Measurements from ENCODE around the gene SLC2A1.

GRCh38 chr1:42795575-42795797, 10.7 kb downstream of the TMEM269 start:
- PRO-cap: no peak

GRCh38 chr1:42942930-42943862, 15.5 kb downstream of the SLC2A1 start:
- PRO-cap: no peak

- PRO-cap: no peak
These were observed 12.5 kb downstream of the SLC2A1 start for GRCh38 chr1:42945743-42946979.

DNA sequence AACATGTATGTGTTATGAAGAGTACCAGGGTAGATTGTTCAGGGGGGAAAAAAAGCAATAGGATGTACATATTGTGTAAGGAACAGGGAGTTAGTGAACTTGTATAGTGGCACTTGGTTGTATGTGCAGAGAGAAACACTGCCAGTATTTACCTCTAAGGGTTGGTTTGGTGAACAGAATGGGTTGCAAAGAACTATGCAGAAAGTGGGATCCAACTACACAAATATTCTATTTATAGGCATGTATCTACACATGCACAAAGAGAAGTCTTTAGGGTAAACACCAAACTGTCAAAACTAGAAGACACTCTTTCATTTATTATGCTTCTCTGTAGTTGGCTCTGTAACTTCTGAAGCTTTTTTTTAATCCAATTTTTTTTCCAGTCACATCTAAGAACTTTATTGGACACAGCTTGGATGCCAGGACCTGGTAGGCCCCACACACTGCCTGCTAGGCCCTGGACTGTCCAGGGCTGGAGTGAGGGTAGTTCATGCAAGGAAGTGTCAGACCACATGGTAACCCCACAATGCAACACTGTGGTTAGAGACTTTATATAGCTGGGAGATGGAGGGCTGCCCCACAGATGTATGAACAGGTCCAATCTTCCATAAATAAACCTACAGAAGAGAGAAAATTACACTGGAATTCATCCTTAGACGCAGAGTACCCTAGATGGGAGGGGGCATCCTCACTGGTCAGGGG, 7.2 kb downstream of the SLC2A1 start:
- PRO-cap: no peak

DNA sequence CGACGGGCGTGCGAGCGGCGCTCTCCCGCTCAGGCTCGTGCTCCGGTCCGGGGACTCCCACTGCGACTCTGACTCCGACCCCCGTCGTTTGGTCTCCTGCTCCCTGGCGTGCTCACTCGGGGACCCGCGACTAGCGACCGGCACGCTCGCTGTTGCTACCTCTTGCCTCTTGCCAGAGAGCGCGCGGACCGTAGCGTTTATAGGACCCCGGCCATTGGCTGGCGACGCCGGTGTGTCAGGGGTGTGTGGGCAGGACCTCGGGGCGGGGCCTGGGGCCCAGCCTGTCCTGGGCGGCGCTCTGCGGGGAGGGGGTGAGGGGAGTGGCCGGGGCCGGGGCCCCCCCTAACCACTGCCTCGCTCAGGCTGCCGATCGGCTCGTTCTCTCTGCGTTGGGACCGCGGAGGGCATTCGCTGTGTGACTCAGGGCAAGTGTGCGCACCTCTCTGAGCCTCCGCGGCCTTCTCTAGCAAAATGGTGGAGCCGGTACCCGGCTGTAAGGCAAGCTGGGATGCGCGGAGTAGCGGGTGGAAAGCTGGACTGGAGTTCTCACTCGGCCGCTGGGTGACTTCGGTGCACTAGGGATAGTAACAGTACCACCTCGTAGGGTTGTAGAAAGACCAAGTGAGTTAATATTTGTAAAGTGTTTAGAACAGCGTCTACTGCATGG, at the start of gene SLC2A1:
Gene SLC2A1, minus strand, starts transcription at position 171 of the 667 bp plus-strand sequence.
- PRO-cap: bidirectional peak, plus-strand start at position 407 of the sequence, minus-strand start at position 171 of the sequence

GRCh38 chr1:42963678-42964476, 5.2 kb upstream of the SLC2A1 start:
- PRO-cap: no peak

GRCh38 chr1:43120260-43120799, 27.4 kb upstream of the CFAP144 start:
- PRO-cap: unidirectional peak, minus-strand start at chr1:43120528

- PRO-cap: no peak
These were observed 48.4 kb upstream of the TMEM125 start for GRCh38 chr1:43221225-43221849.

- PRO-cap: no peak
These were observed 1.8 kb downstream of the TMEM125 start for GRCh38 chr1:43271291-43272177.

DNA sequence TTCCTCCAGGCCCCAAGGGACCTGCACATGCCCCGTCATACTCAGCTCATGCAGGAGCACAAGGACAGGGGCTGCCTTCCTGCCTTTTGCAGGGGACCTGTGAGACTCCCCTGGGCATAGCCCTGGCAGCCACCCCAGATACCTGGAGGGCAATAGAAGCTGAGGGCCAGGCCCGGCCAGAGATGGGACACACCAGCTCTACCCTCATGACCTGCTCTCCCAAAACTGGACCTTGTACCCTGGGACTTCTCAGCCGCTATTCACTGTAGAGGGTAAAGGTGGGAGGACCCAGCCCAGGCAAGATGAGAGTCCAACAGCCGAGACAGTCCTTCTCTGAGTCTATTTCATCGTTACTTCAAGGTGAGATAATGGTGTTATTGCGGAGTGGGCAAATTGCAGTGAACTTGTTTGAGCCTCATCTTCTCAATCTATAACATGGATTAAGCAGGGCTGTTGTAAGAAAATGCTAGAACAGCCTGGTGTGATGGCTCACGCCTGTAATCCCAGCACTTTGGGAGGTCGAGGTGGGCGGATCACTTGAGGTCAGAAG, 7.8 kb downstream of the C1orf210 start:
- PRO-cap: no peak

GRCh38 chr1:43349820-43350458, 8.8 kb upstream of the CDC20 start:
- PRO-cap: no peak

GRCh38 chr1:43387265-43387716, 2.3 kb downstream of the MED8 start:
- PRO-cap: no peak

DNA sequence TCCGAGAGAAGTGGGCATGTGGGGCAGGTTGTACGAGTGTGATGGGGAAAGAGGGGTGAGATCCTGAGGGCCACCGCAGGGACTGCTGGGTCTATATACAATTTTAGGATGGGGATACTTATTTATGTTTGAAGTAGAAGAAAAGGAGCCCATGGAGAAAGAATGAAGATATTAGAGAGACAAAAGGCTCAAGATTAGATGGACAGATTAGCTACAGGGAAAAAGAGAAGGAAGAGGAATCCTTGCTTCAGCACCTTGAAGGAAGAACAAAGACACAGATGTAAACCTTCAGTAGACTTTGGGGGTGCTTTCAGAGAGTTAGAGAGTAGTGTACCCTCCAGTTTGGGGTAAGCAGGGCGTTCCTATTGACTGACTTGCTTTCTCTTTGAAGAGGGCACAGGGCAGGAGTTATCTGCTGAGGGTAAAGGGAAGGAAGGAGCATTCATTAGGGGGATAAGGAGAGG, 19.3 kb downstream of the SZT2 start:
- PRO-cap: no peak

GRCh38 chr1:43435774-43436371, 17.9 kb downstream of the HYI start:
- PRO-cap: no peak

GRCh38 chr1:43454228-43455157, 762 bp upstream of the HYI start:
- PRO-cap: bidirectional peak, plus-strand start at chr1:43454773, minus-strand start at chr1:43454604

DNA sequence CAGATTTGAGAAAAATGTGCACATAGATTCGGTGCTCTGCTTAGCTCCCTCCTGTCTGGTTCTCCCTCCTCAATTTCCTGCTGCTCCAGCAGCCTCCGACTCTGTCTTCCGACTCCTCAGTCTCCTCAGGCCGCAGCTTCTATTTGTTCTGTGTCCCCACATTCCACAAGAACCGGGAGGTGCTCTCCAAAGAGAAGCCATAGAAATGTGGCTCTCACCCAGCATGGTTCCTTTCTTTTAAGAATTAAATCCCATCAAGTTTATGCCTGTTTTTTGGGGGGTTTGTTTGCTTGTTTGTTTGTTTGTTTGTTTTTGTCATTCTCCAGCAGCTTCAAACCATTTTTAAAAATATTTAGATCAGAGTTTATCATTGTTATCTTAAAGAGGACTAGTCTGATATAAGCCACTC, 36.5 kb upstream of the PTPRF start:
- PRO-cap: unidirectional peak, minus-strand start at position 118 of the sequence

DNA sequence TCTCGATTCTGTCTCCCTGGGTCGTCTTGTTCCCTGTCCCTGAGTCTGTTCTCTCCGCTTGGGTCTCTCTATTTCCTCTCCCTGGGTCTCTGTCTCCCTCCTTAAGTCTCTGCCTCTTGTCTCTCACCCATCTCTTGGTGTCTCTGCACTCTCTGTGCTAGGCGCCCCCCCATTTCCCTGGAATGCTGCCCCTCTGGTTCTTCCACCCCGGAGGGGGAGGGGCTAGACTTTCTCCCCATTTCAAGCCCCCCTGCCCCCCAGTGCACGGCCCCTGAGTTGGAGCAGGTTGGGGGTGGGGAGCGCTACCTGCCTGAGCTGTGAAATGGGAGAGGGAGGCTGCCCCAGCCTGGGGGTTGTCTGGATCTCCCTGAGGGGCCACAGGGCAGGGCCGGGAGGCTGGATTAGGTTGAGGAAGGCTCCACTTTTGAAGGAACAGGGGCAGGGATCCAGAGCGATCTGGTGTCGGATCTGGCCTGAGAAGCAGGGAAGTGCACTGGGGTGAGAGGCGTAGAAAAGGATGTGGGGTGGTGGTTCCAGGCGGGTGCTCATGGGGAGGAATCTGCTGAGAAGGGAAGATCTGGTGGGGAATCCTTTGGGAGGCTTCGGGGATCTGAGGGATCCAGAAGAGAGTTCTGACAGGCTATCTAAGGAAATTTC, 1.5 kb downstream of the PTPRF start:
- PRO-cap: no peak

- PRO-cap: no peak
These were observed 46.3 kb upstream of the KDM4A start for GRCh38 chr1:43603393-43604394.

GRCh38 chr1:43611736-43612279, 38.1 kb upstream of the KDM4A start:
- PRO-cap: no peak

DNA sequence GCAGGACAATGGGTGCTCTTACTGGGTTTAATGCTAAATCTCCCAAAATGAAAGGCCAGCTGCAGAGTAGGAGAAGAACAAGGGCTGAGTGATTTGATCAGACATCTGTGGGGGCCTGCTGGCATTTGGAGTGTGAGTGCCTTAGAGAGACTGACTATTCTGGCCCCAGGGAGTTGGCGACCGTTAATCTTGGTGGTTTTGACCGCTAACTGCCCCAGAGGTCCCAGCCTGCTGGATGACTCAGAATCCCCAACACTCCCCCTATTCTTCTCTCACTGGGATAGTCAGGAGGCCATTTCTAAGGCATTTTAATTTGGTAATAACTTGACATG, 98.5 kb upstream of the ARTN start:
- PRO-cap: no peak

Measured in endodermal cell (in vitro differentiated cells).